Metanephros (tissue), 2 donors: ENCODE results near the genes LRRC73 and POLH.

DNA sequence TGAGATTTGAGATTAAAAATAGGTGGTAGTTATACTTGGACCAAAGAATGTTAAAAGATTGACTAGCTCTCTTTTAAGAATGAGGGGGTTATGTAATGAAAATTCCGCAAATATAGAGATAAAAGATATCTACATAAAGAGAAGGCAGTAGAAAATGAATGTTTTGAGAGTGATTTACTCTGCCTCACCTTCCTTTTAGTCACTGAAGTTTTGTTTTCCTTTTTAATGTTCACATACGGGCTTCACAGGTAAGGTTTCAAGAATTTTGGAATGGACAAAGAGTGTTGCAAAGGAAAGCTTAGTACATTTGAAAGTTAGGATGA, 794 bp upstream of the BICRAL start:
- RAMPAGE, long total RNA, result no peak

- RAMPAGE, long total RNA, result no peak
These were observed 2.4 kb downstream of the BICRAL start for GRCh38 chr6:42784278-42784550.

- RAMPAGE, long total RNA, result no peak
These were observed 3.3 kb downstream of the BICRAL start for GRCh38 chr6:42785117-42785514.

DNA sequence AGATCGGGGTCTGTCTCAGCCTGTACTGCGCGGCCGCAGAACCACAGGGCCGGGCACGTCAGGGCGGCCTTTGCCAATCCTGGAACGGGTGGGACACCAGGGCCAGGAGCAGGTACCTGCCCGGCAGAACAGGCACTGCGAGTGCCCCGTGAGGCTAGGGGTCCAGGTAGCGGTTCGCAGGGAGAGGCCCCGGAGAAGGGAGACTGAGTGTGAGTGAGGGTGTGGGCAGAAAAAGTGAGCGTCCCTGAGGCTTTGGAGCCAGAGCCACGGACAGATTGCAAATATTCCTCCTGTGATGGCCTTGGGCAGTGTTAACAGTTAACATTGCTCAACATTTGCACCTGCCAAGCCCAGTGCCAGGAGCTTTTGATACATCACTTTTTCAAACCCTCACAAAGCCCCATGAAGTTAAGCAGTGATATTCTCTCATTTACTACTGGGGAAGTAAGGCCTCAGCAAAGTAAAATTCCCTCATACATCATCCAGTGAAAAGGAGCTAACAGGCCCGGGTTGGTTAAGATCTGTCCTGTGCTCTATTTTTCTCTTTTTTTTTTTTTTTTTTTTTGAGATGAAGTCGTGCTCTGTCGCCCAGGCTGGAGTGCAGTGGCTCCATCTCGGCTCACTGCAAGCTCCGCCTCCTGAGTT, 575 bp downstream of the GNMT start:
- RAMPAGE, long total RNA, result no peak

GRCh38 chr6:43062527-43063118, 3.2 kb downstream of the KLC4 start:
- RAMPAGE, long total RNA, result no peak

- RAMPAGE, long total RNA, result no peak
These were observed 3.0 kb upstream of the CUL9 start for GRCh38 chr6:43178936-43179503.

DNA sequence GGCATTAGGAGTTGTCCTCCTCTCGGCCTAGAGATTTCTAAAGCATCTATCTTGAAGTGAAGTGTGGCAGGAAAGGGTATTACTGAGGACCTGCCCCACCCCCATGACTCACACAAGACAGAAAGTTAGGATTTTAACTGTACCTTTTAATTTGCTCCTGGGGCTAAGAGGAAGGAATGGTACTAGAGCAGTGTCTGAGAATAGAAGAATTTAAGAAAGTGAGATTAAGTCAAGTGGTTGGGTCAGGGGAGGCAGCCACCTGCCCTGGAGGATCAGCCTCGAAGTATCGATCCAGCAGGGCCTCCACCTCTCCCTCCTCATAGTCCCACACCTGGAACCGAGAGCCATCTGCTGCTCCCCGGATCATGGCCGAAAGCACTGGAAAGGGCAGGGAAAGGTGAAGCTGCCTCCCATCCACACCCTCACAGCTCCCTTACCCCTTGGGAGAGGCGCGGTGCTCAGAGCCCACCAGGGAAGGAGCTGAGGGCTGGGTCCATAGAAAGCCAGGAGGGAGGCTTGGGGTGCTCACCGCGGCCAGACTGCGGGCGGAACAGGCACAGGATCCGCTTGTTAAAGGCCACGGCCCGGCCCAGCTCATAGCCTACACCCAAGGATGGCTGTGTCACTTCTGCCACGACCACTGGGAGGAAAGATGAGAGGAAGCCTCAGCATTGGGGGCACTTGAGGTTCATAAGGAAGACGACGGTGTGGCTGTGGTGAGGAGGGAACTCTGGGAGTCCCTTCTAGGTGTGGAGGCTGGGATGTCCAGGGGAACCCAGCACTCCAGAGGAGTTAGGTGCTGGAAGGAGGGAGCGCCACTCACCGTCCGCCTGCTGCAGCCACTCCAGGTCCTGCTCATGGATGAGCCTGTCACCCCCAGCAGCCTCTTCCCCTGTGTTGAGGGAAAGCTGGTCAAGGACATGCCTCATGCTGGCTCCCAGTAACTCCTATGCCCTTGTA, 3.5 kb downstream of the DNPH1 start:
- RAMPAGE, long total RNA, result no peak

GRCh38 chr6:43355576-43356609, 13.6 kb downstream of the ZNF318 start:
- RAMPAGE, long total RNA, result no peak

GRCh38 chr6:43509779-43510591, at the start of gene LRRC73:
Gene LRRC73 (minus strand): TSS chr6:43510346.
- RAMPAGE, long total RNA, result no peak

DNA sequence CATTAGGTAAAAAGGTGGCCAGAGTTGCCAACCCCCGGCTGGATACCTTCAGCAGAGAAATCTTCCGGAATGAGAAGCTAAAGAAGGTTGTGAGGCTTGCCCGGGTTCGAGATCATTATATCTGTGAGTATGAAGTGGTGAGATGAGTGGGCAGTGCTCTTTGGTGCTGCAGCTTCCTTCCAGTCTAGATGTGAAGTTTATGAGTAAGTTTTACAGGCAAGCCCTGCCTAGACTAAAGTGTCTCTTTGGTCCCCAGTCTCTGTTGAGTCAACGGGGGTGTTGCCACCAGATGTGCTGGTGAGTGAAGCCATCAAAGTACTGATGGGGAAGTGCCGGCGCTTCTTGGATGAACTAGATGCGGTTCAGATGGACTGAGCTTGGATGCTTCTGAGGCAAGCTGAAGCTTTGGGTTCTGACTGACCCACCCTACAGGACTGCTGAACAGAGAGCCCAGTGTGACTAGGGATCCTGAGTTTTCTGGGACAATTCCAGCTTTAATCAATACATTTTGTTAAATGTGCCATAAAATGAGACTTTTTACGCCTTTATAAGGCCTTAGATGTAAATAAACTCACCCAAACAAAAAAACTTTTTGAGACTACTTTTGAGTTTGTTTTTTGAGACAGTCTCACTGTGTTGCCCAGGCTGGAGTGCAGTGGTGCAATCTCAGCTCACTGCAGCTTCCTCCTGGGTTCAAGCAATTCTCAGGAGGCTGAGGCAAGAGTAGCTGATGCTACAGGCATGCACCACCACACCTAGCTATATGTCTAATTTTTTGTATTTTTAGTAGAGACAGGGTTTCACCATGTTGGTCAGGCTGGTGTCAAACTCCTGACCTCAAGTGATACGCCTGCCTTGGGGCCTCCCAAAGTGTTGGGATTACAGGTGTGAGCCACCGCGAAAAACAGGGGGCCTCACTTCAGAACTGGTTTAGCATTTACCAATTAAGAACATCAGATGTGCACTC, 4.3 kb downstream of the POLR1C start:
- RAMPAGE, long total RNA, result no peak

DNA sequence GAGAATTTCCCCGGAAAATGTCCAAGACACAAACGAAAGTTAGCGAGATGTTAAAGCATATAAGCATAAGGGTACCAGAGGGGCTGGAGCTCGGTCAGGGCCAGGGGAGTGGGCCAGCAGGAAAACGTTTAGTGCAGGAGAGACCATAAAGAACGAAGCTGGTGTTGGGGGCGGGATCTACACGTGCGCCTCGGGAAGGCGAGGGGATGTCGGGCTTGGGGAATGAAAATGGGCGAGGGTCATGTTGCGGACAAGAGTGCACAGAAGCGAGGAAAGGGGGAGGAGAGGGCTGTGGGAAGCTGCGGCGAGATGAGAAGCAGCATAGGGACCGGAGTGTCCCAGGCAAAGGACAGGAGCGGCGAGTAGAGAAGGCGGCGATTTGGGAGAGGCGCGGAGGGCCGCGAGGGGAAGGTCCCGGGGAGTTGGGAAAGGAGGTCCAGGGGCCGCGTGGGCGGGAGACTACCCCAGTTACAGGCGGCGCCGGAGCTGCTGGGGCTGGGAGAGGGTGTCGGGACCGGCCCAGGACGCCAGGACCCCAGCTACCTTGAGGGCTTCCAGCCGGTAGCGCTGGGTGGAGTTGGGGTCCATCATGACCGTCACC, 521 bp downstream of the XPO5 start:
- RAMPAGE, long total RNA, result no peak

DNA sequence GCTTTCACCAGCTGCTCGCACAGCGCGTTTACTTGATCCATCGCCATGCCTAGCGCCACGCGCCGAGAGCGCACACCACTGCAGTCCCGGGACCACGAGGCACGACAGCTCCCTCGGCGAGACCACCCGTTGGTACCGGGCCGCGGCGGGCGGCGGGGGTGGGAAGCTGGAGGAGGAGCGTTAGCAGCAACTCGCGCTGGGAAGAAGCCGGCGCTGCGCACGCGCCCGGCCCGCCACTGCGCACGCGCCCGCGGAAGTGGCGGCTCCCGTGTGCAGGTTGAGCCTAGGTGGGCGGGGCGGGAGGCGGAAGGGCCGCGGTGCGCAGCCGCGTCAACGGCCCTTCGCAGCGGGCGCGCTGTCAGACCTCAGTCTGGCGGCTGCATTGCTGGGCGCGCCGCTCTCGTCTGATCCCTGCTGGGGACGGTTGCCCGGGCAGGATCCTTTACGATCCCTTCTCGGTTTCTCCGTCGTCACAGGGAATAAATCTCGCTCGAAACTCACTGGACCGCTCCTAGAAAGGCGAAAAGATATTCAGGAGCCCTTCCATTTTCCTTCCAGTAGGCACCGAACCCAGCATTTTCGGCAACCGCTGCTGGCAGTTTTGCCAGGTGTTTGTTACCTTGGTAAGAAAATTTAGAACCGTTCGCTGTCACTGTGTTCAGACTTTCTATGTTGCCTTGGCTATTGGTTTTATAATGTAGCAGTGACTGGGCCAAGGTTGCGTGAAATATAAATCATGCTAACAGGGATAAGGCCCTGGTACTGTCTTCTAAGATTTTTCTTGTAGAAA, at the start of gene POLH:
TSS of gene POLH (plus strand) at position 368 of the 790 bp plus-strand sequence.
- RAMPAGE, long total RNA, result no peak

DNA sequence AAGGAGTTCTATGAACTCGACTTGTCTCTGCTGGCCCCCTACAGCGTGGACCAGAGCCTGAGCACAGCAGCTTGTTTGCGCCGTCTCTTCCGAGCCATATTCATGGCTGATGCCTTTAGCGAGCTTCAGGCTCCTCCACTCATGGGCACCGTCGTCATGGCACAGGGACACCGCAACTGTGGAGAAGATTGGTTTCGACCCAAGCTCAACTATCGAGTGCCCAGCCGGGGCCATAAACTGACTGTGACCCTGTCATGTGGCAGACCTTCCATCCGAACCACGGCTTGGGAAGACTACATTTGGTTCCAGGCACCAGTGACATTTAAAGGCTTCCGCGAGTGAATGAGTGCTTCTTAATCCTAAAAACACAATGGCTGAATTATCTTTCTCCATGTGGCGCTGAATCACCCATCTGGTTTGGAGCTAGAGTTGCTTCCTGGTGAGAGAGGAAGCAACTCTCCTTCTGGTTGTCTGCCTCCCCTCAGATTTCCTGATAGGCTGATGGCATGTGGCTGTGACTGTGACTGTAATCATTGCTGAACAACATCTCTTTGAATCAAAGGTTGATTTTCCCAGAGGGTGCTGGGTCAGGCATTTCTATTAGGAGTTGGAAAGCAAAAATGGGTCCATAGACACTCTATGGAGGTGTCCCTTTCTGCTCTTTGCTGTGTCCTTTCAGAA, 4.5 kb upstream of the RSPH9 start:
- RAMPAGE, long total RNA, result no peak

- RAMPAGE, long total RNA, result no peak
These were observed 10.7 kb downstream of the MRPS18A start for GRCh38 chr6:43676477-43677666.

DNA sequence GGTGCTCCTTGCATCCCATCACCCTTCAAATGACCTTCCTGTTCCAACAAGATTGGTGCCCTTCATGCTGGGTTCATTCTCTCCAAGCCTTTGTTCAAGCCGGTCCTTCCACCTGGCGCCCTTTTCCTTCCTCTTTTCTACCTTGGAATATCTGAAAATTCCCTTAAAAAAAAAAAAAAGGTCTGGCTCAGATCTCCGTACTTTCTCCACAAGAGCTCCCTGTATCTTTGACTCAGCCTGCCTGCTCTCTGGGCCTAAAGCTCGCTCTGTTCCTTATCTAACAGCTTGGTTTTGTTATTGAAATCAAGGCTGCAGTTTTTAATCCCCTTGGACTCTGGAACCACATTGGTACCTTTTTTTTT, 22.2 kb upstream of the MRPS18A start:
- RAMPAGE, long total RNA, result no peak

DNA sequence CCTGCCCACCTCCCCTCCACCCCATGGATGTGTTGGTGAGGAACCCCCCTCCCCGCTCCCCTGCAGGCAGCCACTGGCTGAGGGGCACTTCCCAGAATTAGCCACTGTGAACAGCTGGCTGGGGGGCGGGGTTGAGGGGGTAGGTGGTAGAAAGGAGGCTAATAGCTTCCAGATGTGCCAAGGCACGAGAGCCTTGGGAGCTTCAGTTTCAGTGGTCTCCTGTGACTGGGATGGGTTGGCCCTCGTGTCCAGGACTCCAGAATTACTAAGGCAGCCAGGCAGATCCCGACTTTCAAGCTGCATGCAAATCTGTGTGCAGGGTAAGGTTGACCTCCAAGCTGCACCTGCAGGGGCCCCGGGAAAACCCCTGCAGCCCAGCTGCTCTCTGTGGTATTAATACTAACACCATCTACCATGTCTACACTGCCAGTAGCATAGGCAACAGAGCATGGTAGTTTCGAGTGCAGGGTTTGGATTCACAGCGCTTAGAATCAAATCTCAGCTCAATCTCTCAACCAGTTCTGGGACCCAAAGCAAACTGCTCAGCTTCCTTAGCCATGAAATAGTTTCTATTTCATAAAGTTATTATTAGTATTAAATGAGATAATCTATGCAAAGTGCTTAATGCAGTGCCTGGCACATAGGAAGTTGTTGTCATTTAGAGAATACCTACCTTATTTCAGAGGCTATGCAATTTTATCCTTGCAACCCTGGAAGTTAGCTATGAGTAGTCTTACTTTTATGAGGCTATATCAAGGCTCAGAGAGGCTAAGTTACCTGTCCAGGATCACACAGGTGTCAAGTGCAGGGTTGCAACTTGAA, 27.4 kb upstream of the MRPS18A start:
- RAMPAGE, long total RNA, result no peak

- RAMPAGE, long total RNA, result no peak
These were observed 892 bp upstream of the VEGFA start for GRCh38 chr6:43769067-43769571.

GRCh38 chr6:43775418-43776027, 5.5 kb downstream of the VEGFA start:
- RAMPAGE, long total RNA, result no peak

- RAMPAGE, long total RNA, result no peak
These were observed 9.8 kb downstream of the VEGFA start for GRCh38 chr6:43779625-43780341.

DNA sequence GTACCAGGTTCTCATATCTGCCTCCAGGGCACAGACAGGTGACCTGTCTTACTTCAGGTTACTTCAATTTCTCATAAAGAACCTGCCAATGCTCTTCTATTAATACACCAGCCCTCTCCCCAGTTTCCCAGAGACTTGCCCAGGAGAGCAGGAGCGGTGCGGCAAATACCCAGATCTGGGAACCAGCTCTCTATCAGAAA, 102.0 kb downstream of the VEGFA start:
- RAMPAGE, long total RNA, result no peak